ENCODE data around the gene RSPH9.

DNA sequence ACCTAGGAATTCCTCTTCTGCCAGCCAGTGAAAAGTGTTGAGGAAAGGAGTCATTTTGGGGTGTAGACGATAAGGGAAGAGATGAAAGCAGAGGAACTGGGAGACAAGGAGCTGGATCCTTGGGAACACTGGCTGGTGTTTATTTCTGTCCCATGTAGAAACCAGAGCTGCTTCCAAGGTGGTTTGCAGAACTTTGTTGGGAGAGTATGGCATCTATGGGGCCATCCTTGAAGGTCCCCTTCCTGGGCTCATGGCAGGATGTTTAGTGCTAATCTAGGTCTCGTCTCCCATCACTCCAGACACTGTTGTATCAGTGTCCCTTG is 1.8 kb downstream of the SRF start:
- RRBS = no CpG with 5 or more reads among the region's 2 CpGs

DNA sequence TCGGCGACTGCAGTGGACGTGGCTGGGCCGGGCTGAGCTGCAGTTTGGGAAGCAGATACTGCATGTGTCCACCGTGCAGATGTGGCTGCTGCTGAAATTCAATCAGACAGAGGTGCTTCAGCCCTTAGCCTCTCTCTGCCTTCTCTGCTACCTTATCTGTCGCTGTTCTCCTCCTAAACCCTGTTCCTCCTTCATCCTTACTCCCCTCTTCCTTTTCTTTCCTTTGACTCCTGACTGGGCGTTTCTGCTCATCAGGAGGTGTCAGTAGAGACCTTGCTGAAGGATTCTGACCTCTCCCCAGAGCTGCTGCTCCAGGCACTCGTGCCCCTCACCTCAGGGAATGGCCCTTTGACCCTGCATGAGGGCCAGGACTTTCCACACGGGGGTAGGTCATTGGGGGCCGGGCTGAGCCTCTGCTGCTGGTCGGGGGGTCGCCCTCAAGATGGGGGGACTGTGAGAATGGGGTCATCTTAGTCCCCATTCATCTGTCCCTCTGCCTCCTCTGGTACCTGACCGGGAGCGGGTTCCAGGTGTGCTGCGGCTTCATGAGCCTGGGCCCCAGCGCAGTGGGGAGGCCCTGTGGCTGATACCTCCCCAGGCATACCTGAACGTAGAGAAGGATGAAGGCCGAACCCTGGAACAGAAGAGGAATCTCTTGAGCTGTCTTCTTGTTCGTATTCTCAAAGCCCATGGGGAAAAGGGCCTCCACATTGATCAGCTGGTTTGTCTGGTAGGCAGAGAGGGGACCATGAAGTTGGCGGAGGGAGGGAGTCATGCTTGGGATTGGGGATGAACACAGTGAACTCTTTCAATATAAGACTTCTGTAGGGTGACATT is 15.9 kb downstream of the DNPH1 start:
- RRBS = no CpG with 5 or more reads among the region's 20 CpGs

GRCh38 chr6:43222947-43223506 is 6.3 kb downstream of the DNPH1 start:
- RRBS = 89% methylated on average over 3 of the region's 16 CpGs

DNA sequence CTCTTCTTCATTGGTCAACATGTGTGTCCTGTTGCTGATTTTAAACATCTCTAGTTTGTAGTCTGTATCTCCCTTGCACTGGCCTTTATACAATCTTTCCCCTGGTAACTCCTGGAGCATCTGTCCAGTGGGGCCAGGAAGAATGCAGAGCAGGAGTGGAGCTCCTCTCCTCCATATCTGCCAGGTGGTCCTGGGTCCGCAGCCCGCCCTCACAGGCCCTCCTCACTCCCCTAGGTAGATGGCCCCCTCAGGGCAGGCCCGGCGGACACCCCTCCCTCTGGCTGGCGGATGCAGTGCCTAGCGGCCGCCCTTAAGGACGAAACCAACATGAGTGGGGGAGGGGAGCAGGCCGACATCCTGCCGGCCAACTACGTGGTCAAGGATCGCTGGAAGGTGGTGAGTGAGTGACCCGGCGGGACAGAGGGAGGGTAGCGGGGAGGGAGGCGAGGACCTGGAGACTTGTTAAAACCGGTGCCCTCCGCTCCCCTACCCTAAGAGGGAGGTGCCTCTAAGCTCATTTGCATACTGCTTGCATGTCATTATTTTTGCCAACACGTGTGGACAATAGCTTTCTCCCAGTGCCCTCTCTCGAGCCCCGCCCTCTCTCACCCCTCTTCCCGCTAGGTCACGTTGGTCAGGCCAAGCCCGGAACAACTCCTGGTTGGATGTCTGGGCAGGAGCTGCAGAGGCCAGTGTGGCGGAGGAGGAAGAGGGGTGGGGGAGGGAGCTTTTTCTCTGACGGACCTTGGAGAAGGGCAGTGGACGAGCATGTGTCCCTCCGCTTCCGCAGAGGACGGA is 3.3 kb downstream of the TTBK1 start:
- RRBS = 10% methylated on average over 11 of the region's 30 CpGs

DNA sequence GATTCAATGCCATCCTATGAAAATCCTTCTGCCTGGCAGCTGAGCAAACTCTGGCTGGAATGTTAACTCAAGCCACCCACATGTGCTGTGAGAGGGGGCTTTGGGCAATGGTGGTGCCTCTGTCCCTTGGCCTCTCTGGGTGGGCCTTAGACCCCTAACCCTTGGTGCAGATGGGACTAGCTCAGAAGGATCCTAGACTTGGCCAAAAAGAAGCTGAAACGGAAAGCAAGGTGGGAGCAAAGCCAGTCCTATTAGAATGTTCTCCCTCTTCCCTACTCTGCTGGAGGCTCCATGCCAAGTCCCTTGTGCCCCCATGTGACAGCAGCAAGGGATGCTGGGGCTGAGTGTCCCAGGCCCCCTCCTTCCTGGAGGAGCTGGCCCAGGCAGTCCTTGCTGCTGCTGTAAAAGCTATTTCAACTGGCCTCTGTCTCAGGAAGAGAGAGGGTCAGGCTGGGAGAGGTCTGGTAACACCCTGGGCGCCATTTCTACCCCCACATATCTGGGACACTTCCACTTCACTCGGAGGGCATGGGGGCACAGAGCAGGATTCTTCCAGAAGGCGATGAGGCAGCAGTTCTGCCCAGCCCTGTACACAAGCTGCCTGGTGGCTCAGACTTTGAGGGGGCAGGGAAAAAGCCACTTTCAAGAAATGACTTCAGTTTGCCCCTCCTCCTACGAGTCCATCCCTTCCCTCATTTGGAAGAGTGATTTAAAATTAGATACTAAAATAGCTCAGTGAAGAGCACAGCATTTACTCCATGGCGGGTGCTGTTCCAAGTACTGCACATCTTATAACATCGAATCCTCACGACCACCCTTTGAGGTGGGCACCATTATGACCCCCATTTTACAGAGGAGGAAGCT is 25.1 kb downstream of the TTBK1 start:
- RRBS = no CpG with 5 or more reads among the region's 8 CpGs

DNA sequence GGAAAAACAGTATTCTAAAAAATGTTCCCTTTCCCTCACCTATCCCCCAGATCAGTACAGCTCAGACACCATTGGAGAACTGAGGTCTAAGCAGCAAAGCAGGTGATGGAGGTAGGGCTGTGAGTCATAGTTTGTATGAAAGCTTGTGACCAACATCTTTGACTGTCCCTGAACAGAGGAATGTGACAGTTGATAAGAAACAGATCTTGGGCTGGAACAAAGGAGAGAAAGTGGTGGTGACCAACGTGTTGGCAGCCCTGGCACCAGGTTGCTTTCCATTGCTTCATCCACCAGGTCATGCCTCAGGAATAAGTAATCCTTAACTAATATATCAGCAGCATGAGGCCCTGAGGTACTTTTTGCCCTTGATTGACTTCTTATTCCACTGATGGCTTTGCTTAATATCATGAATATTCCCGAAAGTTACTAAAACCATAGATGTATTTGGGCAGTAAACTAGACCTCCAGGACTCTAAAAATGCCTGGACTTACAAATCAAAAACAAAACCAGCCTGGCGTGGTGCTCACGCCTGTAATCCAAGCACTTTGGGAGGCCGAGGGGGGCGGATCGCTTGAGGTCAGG is 20.0 kb upstream of the CRIP3 start:
- RRBS = no CpG with 5 or more reads among the region's 7 CpGs

GRCh38 chr6:43340680-43340993 is 28.8 kb downstream of the ZNF318 start:
- RRBS = no CpG with 5 or more reads among the region's 3 CpGs

DNA sequence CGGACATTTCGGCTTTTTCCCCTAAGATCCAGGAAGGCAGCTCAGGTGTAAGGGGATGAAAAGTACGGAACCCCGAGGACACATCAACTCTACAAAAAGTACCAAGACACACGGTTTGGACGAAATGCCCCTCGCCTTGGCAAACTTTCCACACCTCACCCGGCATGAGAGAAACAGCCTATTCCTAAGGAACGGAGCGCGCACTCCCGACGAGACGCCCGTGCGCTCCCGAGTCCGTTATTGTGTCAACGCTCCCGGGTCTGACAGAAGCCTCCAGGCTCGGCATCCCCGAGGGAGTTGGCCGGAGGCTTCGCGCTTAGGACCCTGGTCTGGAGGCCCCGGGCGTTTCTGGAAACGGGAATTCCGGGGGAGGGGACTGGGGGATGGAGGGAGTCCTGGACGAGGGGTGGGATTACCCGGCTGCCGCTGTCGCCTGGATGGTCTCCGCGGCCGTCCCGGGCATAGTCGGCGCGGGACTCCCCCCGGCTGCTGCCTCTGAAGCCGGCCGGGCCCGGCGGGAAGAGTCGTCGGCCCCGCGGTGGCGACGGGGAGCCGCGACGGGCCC is 814 bp downstream of the ZNF318 start:
- RRBS = 2% methylated on average over 27 of the region's 54 CpGs

GRCh38 chr6:43505920-43507112 is 3.8 kb downstream of the LRRC73 start:
- RRBS = no CpG with 5 or more reads among the region's 16 CpGs

GRCh38 chr6:43517253-43518039 is 557 bp downstream of the POLR1C start:
- RRBS = 7% methylated on average over 3 of the region's 18 CpGs

GRCh38 chr6:43528116-43528851 is 11.4 kb downstream of the POLR1C start:
- RRBS = no CpG with 5 or more reads among the region's 1 CpG

GRCh38 chr6:43644653-43645740 is at the start of gene RSPH9:
Gene RSPH9, plus strand, starts transcription at chr6:43645036.
- RRBS = no CpG with 5 or more reads among the region's 60 CpGs

- RRBS = no CpG with 5 or more reads among the region's 16 CpGs
Observed at GRCh38 chr6:43776965-43777715, 7.1 kb downstream of the VEGFA start.

- RRBS = no CpG with 5 or more reads among the region's 16 CpGs
Observed at GRCh38 chr6:43801695-43802316, 31.8 kb downstream of the VEGFA start.

DNA sequence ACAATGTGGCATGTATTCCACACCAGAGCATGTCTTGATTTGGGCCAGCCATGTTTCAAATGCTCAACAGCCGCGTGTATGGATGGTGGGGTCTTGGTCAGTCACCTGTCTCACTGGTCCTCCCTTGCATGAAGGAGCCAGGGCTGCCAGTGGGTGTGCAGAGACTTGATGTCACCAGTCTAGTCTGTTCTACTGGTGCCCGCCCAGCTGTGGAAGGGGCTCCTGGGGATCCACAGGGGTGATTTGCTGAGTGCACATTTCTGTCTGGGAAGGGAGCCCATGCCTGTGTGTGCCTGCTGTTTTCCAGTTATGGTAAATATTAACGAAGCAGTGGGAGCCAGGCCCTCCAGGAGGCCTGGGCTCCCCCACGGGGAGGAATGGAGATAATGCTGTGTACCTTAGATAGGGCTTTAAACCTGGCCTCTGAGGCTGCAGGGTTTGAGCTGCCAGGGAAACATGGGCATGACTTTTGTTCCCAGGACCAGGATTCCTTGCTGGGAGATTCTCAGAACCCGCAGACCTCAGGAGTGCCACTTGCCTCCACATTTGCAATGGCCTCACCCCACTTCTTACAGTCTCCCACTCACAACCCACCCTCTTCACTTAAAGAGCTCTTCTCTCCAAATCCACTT is 54.0 kb downstream of the VEGFA start:
- RRBS = no CpG with 5 or more reads among the region's 6 CpGs

GRCh38 chr6:43927671-43928193 is 157.7 kb downstream of the VEGFA start:
- RRBS = no CpG with 5 or more reads among the region's 4 CpGs

DNA sequence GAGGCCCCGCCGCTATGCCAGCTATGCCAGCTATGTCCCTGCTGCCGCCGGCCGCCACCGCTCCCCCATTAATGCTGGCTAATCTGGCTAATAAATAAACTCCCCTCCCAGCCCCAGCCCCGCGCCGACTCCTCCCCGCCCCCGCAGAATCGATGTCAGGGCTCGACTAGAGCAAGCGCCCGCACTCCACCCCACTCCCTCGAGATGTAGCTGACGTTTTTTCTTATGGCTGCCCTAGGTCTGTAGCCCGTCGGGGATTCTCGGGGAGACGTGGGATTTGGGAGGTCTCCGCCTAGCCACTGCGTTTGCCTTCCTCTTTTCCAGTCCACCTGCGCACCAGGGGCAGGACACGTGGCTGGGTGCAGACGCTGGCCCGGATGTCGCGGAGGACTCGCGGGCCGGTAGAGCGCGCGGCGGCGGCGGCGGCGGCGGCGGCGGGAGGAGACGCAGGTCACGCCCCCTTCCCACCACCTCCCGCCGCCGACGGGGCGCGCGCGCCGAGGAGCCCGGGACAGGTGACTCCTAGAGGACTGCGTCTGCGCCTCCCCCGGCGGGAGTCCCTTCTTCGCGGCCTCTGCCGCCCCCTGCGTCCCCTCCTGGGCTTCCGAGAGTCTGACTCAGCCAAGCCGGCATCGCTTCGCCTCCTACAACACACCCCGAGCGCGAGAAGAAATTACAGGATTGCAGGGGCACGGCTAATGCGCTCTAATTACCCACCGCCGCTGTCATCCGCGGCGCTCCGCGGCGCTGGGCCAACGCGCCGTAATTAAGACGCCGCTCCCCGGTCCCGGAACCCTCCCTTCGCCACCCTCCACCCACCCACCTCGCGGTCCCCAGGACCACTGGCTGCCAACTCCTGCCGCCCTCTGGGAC is 124.7 kb downstream of the MRPL14 start:
- RRBS = 4% methylated on average over 7 of the region's 91 CpGs

- RRBS = no CpG with 5 or more reads among the region's 11 CpGs
Observed at GRCh38 chr6:44043598-44044636, 83.3 kb downstream of the MRPL14 start.

GRCh38 chr6:44053980-44054560 is 73.2 kb downstream of the MRPL14 start:
- RRBS = no CpG with 5 or more reads among the region's 7 CpGs

DNA sequence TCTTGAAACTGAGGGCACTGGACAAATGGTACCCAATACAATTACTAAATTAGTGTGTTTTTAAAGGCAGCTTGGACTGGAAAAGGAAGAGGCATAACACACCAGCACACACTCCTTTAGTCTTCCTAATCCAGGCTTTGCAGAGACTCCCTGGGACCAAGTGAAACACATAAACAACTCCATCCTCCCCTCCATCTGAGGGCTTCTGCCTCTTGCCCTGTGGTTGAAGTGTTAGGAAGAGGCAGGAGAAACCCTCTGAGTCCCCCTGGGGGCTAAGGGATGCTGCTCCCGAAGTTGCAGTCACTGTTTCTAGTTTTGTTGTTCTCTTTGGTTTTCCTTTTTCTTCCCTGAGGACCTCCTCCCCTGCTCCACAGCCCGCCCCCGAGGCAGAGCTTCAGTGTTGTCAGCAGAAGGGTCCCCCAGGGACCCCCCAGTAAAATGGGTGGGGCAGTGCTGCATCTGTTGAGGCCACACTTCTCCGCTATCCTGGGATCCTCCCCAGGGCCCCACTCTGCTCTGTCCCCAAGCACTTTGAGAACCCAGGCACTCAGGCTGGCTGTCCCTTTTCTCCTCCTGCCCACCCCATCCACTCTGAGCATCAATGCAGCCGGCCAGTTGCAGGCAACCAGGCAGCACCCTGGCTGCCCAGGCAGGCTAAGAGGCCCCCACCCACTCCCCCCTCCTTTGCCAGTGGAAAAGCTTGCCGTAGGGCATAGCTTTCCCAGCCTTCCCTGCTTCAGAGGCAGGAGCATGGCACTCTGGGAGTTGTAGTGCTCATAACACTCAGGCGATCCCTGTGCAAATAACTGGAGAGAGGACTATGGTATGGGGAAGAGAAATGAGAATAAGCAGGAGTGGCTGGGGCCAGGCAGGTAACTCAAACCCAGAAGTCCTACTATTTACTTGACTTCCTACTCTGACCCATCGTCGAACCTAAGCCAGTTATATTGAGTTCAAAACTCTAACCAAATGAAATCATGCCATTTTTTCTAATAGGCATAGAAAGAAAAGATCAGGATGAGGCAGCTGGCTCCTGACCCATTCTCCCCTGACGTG is 6.1 kb downstream of the TMEM63B start:
- RRBS = no CpG with 5 or more reads among the region's 10 CpGs

Measured in choroid plexus epithelial cell (primary cell).